Measurements from ENCODE around the genes N4BP1 and TENT4B.

GRCh38 chr16:48378581-48379131 is 6.6 kb downstream of the SIAH1 start:
- PRO-cap, 3 experiments, result no peak in any of the 3 experiments
- RRBS, result no CpG with 5 or more reads among the region's 1 CpG

DNA sequence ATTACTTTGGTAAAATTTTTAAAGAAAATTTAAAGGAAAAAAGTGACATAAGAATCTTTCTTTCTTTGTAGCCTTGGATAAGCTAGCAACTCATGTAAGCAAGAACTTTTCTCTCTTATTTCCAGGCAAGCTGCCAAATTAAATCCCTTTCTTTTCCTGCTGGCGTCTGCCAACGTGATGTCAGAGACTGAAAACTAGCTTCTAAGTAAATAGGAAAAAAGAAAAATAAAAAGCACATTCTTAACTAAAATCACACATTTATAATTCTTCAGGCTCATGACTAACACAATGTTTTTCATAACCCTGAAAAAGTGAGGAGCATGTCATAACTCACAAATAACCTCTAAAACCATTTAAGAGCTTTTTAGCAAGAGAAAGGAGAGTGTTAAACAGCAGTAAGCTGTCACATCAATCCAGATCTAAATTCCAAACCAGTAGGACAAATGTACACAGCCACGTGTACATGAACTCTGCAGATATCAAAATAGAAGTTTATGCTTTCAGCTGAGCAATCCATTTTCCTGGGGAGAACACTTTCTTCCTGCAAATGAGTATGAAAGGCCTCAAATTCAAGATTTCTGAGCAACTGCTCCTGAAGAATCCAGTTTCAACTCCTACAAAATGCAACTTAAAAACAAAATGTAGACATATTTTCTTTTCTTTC is 110.0 kb downstream of the N4BP1 start:
- PRO-cap, 3 experiments, result no peak in any of the 3 experiments
- RRBS, result no CpG with 5 or more reads among the region's 3 CpGs

- PRO-cap, 3 experiments, result no peak in any of the 3 experiments
- RRBS, result no CpG with 5 or more reads among the region's 8 CpGs
Observed at GRCh38 chr16:48526072-48526511, 83.9 kb downstream of the N4BP1 start.

- PRO-cap, 3 experiments, result no peak in any of the 3 experiments
- RRBS, result 17% methylated on average over 4 of the region's 16 CpGs
Observed at GRCh38 chr16:48608908-48609237, 1.1 kb downstream of the N4BP1 start.

DNA sequence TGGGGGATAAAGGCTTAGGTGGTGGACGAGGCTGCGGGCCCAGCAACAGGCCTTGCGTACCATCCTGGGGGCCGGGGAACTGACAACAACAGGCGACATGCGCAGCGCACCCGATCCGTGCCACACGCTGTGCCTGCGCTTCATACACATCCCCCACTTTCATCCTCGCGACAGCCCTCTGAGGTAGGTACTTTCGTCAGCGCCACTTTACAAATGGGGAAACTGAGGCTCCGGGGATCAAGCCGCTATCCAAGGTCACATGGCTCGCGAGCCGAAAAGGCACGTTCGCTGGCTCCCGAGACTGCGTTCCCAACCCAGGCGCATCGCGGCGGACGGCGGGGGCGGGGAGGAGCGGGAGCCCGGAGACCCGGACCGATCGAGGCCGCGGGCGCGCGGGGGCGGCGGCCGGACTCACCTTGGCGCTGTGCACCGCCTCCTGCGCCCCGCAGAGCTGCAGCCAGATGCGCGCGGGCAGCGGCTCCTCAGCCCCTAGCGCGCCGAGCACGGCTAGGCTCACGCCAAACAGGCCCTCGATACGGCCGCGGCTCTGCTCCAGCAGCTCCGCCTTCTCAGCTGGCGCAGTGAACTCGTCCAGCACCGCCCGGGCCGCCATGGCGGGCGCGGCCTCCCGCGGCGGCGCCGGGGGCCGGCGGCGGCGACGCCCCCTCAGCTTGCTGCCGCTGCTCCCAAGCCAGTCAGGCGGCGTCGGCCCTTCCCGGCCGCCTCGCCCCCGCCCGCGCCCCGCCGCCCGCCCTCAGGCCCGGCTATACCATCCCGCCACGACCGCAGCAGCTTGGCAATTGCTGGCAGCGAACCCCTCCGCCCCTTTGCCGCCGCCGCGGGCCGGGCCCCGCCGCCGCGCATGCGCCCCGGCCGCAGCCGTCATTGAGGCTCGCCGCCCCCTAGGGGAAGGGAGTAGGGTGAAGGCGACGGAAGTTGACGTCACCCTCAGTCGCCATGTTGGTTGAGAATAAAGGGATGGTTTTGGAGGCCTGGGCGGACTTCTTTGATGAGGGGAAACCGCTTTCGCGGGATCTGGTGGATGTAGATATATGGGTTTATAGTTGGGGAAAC is at the start of gene N4BP1:
N4BP1 (minus strand) TSS at position 821 of the 1,074 bp plus-strand sequence.
- PRO-cap, 3 experiments, result peak in 3 of 3 experiments; most common plus-strand start position 446 of the sequence (in 2); most common minus-strand start position 314 of the sequence (in 3)
- RRBS, result 2% methylated on average over 48 of the region's 122 CpGs

DNA sequence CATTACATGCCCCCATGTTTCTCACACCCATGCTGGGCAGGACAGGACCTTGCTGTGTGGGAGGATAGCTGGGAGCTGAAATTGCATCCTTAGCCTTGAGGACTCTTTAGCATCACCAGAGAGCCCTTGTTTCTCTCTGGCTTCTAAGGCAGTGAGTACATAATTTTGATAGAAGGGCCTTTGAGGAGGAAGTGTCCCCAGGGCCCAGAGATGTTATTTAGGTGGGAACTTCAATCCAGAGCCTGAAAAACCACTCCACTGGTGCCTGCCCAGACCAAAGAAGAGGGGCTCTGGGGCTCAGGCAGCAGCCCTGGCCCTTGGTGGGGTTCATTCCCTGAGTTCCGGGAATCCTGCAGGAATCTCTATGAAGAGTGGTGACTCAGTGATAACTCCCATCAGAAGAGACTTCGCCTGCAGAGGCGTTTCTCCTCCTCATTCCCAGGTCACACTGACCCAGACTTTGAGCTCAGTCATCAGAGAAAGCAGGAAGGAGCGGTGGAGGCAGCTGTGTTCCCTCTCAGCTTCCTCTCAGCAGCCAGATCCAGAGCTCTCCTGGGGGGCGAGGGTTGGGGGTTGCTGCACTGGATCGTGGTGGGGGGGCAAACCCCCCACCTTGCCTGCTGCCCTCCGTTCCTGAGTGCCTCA is 271.4 kb downstream of the CBLN1 start:
- PRO-cap, 3 experiments, result peak in 1 of 3 experiments; most common plus-strand start position 476 of the sequence (in 1)
- RRBS, result no CpG with 5 or more reads among the region's 7 CpGs

GRCh38 chr16:49281156-49281724 is 398 bp downstream of the CBLN1 start:
- PRO-cap, 3 experiments, result no peak in any of the 3 experiments
- RRBS, result 3% methylated on average over 16 of the region's 53 CpGs

DNA sequence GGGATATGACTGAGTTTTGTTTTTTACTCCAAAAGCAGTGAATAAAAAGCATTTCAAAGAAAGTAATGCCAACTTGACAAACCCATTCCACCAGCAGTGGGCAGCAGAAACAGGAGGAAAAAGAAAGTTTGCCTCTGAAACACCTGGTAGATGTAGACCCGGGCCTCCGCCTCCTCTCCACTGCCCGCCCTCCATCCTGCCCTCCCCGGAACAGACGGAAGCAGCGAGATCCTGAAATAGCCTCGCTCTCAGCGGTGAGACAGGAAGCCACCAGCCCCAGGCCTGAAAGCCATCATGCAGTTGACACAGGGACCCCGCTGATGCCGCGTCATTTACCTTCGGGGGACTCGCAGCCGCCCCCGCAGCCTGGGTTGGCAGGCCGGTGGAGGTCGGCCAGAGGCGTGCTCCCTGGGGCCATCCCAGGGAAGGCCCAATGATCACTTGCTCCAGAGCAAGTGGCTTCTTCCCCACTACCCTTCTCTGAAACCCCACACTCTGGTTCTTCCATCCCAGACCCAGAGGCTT is 67.8 kb downstream of the C16orf78 start:
- PRO-cap, 3 experiments, result no peak in any of the 3 experiments
- RRBS, result 10% methylated on average over 2 of the region's 18 CpGs

DNA sequence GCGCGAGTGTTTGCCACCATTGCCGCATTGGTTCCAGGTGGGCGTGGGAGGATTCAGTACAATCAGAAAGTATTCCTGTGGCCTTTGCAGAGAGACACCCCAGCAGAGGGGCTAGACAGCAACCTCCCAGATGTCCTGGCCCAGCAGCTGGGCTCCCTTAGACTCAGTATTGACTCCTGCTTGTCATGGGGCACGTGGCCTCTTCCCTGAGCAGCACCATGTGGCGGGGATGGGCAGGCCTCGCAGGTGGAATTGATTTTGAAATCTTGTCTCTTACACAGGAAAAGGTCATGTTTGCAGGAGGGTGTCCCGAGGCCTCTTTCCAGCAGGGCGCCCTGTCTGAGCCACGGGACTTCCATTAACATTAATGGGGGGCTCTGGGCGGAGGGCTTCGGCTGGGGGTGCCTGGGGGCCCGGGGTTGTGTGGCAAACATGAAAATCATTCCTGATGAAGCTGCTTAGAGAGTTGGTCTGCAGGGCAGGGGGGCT is 96.4 kb downstream of the C16orf78 start:
- PRO-cap, 3 experiments, result no peak in any of the 3 experiments
- RRBS, result no CpG with 5 or more reads among the region's 13 CpGs

DNA sequence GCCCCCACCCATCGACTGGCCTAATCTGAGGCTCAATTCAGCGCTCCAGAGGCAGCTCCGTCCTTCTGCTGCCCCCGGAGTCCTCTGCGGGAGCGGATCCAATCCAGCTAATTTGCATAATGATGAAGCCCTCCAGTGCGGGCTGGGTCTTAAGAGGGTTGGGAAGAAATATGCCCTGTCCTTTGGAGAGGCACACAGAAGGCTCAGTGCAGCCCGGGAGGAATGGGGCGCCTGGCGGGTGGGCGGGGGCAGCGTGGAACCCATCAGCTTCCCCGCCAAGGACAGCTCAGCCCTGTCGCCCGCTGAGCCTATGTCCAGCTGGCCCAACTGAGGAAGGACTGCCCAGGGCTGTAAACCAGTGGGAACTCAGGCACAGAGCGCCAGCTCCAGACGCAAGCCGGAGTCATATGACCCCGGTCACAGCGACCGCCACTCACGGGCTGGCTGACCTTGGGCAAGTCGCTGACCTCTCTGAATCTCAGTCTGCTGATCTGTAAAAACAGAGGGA is 169.9 kb downstream of the C16orf78 start:
- PRO-cap, 3 experiments, result no peak in any of the 3 experiments
- RRBS, result 92% methylated on average over 3 of the region's 23 CpGs

GRCh38 chr16:49586321-49587433 is 213.1 kb downstream of the C16orf78 start:
- PRO-cap, 3 experiments, result no peak in any of the 3 experiments
- RRBS, result no CpG with 5 or more reads among the region's 28 CpGs

GRCh38 chr16:49629459-49629757 is 226.5 kb downstream of the ZNF423 start:
- PRO-cap, 3 experiments, result no peak in any of the 3 experiments

DNA sequence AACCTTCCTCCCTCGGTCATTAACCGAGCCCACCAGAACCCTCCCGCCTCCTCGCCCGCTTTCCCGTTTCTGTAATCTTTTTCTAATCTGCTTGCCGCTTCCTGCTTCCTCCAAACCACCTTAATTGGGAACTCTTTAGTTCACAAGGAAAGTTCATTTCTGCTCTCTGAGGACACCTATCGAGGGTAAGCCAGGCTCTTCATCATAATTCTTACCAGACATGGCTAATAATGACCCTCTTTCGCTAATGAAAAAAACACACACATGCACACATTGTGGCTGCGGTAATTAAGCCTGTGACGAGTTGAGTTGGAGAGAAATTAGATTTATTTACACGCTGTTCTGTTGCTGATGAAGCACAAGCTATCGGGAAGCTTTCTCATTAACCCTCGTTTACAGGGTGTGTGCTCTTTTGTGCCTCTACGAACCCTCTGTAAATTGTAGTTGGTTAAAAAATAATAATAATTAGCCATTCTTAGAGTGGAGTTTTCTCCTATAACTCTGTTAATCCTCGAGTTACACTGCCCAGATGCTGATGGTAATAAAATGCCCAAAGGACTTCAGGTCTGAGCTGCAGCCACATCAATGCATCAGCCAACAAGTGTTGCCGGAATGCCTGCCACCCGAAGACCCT is 100.5 kb downstream of the ZNF423 start:
- PRO-cap, 3 experiments, result no peak in any of the 3 experiments
- RRBS, result no CpG with 5 or more reads among the region's 18 CpGs

DNA sequence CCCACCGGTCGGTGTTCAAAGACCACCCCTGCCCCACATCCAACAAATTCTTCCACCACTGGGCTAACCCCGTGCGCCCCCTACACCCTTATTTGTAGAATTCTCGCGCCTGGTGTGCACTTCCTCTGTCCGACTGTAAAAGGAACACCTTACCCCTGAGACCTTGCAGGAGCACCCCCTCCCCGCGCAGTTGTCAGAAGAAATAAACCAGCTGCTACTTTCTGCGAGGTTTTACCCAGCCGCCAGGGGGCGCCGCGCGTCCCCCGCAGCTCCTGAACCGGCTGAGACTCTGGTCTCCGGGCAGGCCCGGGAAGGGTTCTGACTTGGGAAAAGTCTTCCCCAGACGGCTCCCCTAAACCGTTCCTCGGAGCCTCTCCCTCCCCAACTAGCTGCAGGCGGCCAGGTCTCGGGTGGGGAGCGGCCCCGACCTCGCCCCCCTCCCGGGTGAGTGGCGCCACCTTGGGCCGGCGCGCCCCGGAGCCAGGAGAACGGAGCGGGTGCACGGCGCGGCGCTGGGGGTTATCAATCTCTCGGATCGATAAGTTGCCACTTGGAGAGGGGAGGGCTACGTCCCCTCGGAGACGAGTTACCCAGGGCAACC is 1.8 kb upstream of the ZNF423 start:
- PRO-cap, 3 experiments, result no peak in any of the 3 experiments
- RRBS, result no CpG with 5 or more reads among the region's 44 CpGs

DNA sequence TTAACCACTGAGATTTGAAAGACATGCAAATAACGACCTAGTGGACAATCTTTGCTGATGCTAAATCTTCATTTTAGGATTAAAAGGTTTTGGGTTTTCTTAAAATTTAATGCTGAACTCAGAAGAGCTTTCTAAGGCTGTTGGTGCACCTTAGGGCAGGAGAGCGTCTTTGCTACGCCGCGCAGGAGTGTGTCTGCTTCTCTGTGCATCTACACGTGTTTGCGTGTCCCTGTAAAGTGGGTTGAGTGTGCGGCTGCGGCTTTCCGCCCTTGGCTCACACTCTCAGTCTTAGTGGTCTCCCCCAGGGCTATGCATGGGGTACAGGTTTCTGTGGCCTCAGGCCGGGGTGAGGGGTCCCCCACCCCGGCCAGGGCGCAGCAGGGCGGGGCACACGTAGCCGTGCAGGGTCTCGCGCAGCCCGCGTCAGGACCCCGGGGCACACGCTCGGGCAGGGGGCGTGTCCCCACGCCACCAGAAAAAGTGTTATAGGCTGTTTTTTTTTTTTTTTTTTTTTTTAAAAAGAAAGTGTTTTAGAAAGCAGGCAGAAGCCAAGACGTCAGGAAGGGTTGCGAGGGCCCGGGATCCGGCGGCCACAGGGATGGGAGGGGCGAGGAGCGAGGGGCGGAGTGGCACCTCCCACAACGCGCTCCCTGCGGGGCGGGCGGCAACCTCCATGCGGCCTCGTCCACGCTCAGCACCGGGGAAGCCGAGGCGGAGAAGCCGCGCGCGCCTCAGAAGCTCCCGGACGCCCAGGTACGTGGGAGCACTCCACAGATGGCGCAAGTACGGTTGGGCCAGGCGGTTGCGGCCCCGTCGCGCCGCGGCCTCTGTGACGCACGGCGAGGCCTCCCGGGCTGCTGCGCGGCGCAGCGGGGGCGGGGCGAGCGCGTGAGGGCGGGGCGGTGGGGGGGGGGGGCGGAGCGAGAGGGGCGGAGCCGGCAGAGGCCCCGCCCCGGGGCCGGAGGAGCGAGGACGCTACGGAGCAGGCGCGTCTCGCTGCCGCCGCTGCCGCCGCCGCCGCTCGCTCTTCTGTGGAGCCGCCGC is at the start of gene TENT4B:
TENT4B (plus strand) TSS at position 1,027 of the 1,044 bp plus-strand sequence.
- PRO-cap, 3 experiments, result peak in 3 of 3 experiments; most common plus-strand start position 694 of the sequence (in 3); most common minus-strand start position 868 of the sequence (in 3)
- RRBS, result 1% methylated on average over 30 of the region's 96 CpGs

GRCh38 chr16:50185020-50185738 is 32.1 kb downstream of the TENT4B start:
- PRO-cap, 3 experiments, result no peak in any of the 3 experiments
- RRBS, result no CpG with 5 or more reads among the region's 6 CpGs

DNA sequence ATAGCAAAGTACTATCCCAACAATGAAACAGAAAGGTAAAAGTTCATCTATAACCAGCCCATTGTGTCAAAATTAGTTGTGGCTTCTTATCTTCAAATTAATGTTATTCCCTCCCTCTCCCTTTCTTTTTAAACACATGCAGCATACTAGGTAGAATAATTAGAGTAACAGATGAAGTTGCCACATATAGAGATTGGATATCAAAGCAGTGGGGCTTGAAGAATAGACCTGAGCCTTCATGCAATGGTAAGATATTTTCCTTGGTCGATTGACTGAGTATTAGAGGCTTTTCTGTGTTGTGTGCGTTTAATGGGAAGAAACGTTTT is 41.6 kb upstream of the ADCY7 start:
- PRO-cap, 3 experiments, result no peak in any of the 3 experiments
- RRBS, result no CpG with 5 or more reads among the region's 3 CpGs

- PRO-cap, 3 experiments, result no peak in any of the 3 experiments
- RRBS, result no CpG with 5 or more reads among the region's 14 CpGs
Observed at GRCh38 chr16:50284222-50285007, 18.1 kb downstream of the ADCY7 start.

DNA sequence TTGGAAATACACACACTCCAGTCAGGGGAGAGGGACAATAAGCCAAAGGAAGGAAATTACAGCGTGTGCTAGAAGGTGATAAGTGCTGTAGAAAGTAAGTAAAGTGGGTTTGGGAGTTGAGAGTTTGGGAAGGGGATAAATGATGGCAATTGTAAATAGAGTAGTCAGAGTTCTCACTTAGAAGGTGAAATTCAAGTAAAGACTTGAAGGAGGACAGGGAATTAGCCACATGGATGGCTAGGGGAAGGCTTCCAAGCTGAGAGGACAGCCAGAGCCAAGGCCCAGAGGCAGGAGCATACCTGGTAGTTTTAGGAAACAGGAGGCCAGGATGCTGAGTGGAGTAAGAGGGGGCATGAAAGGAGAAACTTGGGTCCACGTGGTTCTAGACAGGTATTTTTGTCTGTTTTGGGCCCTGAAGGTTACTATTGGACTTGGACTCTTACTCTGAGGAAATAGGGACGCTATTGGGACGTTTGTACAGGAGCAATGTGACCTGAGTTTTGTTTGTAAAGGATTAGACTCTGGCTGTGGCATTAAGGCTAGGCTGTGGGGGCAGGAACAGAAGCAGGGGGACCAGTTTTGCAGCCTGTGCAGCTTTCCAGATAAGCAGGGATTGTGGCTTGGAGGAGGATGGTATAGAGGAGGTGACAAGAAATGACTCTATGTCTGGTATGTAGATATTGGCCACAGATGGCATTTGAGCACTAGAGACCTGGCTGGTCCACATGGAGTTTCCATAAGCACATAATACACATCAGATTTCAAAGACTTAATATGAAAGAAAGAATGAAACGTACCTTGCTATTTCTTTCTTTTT is 12.7 kb downstream of the NOD2 start:
- PRO-cap, 3 experiments, result no peak in any of the 3 experiments
- RRBS, result no CpG with 5 or more reads among the region's 5 CpGs

- PRO-cap, 3 experiments, result no peak in any of the 3 experiments
- RRBS, result 100% methylated on average over 2 of the region's 11 CpGs
Observed at GRCh38 chr16:50709100-50709840, 15.9 kb downstream of the NOD2 start.

Data from breast (tissue), 4 donors.